Cerebellum (tissue), 5 donors: ENCODE data around the gene C2CD2.

GRCh38 chr21:41432238-41432527, 6.1 kb downstream of the MX1 start:
- PRO-cap, 3 experiments: no peak in any of the 3 experiments
- RAMPAGE, long total RNA: no peak

GRCh38 chr21:41468977-41470176, 38.6 kb downstream of the TMPRSS2 start:
- PRO-cap, 3 experiments: no peak in any of the 3 experiments
- RAMPAGE, long total RNA: no peak

DNA sequence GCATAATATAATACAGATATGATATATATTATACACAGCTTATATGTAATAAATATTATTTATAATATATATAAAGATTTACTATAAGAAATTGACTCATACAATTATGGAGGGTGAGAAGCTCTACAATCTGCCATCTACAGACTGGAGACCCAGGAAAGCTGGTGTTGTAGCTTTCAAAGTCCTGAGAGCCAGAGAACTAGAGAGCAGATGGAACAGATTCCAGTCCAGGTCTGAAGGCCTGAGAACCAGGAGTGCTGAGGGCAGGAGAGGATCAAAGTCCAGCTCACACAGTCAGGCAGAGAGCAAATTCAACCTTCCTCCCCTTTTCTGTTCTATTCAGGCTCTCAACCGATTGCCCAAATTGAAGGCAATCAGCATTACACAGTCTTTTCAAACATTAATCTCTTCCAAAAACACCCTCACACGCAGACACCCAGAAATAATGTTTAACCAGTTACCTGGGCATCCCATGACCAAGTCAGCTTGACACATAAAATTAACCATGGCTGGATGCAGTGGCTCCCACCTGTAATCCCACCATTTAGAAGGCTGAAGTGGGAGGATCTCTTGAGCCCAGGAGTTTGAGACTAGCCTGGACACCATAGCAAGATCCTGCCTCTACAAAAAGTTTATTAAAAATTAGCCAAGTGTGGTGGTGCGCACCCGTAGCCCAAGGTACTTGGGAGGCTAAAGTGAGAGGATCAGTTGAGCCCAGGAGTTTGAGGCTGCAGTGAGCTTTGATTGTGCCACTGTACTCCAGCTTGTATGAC, 2.6 kb upstream of the TMPRSS2 start:
- PRO-cap, 3 experiments: no peak in any of the 3 experiments
- RAMPAGE, long total RNA: no peak

DNA sequence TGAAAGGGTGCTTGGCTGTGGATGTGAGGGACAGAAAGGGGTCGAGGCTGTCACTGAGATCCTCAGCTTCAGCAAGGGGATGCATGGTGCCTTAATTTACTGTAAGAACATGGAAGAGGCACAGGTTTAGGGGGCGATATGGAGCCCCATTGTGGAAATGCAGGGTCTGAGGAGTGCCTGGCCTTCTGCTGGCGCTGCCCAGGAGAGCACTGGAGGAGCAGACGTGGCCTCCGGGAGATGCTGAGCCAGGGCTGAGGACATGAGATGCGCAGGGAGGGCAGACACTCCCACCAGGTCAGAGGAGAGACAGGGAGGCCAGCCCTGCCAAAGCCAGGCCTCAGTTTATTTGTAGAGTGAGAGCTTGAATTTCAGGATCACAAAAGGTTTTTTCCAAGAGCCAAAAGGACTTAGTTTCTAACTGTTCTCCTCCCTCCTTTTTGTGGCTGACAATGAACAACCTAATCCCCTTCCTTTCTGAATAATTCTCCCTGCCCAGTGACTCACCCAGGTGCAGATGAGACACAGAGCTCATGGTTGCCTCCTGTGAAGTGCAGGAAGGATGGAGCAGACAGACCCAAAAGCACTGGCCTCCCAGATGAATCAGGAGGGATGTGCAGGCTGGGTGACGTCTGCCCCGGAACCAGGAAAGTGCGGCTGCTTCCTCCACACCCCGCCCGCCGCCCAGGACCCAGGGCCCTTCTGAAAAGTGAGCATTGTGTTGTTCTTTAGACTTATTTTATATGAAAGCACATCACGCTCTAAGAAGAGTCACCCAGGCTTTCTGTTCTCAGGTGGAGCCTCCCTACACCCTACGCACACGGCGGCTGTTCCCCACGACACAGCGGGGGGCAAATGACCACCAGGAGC, 73.0 kb upstream of the TMPRSS2 start:
- PRO-cap, 3 experiments: no peak in any of the 3 experiments
- RAMPAGE, long total RNA: no peak

DNA sequence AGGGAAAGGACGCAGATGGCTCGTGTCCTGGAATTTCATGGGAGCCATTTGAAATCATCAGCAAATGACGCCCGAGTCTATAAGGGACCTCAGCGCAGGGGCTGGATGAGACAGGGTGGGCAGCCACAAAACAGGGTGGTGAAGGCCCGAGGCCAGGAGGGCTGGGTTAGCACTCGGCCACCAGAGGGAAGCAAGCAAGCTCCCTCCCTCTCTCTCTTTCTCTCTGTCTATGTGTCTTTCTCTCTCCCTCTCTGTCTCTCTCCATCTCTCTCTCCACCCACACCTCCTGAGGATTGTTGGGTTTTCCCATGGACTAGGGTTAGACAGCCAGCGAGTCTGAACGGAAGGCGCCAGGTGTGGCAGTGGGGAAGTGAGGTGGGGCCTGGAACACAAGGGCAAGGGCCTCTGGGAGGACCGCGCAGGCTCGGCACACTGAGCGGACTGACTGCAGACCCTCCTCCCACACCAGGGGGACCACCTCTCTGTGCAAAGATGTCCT, 73.7 kb upstream of the TMPRSS2 start:
- PRO-cap, 3 experiments: no peak in any of the 3 experiments
- RAMPAGE, long total RNA: no peak

GRCh38 chr21:41712684-41713185, 54.1 kb downstream of the RIPK4 start:
- PRO-cap, 3 experiments: no peak in any of the 3 experiments
- RAMPAGE, long total RNA: no peak

DNA sequence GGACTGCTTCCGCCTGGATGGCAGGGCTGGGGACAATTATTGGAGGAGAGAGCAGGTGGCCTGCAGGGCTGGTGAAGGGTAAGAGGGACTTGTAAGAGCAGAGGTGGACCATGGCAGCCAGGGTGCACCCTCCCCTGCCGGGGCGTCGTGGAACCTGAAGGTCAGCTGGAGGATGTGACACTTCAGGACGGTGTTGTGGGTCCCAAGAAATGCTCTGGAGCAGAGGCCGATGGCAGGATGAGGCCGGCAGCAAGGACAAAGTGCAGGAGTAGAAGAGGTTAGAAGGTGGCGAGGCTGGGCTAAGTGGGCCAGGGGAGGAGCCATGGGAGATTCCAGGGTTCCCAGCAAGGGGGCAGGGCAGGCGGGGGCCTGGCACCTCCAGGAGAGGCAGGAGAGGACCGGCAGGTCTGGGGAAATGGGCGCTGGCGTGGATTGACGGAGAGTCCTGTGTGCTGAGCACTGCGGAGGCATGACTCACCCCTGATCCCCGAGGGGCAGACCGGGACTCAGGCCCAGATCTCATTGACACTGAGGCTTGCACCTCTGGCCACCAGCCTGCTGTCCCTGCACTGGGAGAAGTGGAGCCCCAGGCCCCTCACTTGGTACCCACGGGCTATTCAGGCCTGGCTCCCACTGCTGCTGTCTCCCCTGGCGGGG, 40.0 kb downstream of the RIPK4 start:
- PRO-cap, 3 experiments: no peak in any of the 3 experiments
- RAMPAGE, long total RNA: no peak

DNA sequence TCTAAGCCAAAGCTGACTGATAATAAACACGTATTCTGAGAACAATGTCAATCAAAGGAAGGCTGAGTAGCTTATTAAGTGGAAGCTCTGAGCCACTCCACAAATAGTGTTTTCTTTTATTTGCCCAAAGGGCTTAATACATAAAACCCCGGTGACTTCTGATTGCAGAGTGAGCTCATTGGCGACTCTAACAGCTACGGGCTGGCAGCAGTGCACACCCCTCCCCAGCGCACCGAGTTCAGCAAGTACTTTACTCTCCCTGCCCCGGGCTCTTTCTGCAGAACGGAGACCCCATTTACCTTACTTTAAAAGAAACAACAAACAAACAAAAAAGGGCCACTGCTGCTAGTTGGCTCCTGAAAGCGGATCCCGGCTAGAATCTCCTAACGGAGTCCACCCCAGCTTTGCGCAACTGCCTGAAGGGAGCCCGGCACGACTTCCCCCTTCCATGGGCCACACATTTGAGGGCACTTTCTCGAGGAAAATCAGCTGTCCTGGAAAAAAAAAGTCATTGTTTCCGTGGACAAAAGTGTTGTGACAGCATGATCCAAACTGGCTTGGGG, 5.1 kb downstream of the RIPK4 start:
- PRO-cap, 3 experiments: no peak in any of the 3 experiments
- RAMPAGE, long total RNA: no peak

- PRO-cap, 3 experiments: no peak in any of the 3 experiments
- RAMPAGE, long total RNA: no peak
Observed at GRCh38 chr21:41764529-41765196, 2.2 kb downstream of the RIPK4 start.

GRCh38 chr21:41765852-41766846, 703 bp downstream of the RIPK4 start:
- PRO-cap, 3 experiments: no peak in any of the 3 experiments
- RAMPAGE, long total RNA: no peak

DNA sequence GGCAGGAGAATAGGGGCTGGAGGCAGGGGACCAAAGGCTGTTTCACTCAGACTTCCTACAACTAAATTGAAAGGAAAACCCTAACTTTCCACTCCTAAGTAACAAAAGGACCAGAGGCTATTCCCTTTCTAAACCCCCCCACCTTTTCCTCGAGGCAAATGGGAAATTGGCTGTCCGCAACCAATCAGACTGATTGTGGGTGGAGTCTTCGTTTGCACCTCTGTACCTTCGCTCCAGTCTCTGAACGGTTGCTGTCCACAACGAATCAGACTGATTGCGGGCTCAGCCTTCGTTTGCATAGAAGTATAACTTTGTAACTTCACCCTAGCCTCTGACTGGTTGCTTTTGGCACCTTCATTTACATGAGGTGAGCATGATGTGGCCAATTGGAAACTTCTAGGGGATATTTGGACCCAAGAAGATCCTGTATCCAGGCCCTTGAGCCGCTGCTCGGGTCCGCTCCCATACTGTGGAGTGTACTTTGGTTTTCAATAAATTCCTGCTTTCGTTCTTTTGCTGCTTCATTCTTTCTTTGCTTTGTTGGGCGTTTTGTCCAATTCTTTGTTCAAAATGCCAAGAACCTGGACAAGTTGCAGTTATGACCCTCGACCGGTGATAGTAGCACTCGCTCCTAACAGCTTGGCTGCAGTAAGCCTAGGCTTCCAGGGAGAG, 12.5 kb upstream of the RIPK4 start:
- PRO-cap, 3 experiments: no peak in any of the 3 experiments
- RAMPAGE, long total RNA: no peak

DNA sequence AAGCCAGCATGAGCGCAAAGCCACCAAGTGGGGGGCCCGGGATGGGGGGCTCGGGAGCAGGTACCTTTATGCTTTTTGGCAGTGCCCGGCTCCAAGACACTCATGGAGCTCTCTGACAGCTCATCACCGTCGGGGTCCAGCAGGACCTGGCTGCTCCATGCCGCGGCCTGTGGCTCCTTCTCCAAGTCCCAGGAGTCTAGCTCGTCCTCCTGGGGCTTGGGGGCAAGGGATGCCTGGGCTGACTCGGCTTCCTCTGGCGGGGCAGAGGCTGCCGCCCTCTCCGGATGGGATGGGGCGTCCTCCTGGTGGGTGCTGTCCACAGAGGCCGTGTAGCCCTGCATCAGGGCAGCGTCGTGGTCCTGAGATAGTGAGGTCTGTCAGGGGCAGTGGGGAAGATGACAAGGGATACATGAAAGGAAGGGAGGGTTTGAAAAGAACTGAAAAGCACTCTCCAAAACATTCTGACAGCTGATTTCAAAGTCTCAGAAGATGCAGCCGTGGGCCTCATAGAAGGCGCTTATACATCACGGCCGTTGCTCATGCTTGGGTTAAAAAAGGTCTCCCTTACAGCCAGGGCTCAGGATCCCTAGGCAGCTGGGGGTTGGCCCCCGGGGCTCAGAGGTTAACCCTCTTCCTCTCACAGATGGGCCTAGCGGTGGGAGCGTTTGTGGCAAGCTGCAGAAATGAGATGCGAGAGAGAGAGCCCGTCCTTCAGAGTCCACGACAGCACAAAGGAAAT, 20.0 kb upstream of the PRDM15 start:
- PRO-cap, 3 experiments: no peak in any of the 3 experiments
- RAMPAGE, long total RNA: no peak

DNA sequence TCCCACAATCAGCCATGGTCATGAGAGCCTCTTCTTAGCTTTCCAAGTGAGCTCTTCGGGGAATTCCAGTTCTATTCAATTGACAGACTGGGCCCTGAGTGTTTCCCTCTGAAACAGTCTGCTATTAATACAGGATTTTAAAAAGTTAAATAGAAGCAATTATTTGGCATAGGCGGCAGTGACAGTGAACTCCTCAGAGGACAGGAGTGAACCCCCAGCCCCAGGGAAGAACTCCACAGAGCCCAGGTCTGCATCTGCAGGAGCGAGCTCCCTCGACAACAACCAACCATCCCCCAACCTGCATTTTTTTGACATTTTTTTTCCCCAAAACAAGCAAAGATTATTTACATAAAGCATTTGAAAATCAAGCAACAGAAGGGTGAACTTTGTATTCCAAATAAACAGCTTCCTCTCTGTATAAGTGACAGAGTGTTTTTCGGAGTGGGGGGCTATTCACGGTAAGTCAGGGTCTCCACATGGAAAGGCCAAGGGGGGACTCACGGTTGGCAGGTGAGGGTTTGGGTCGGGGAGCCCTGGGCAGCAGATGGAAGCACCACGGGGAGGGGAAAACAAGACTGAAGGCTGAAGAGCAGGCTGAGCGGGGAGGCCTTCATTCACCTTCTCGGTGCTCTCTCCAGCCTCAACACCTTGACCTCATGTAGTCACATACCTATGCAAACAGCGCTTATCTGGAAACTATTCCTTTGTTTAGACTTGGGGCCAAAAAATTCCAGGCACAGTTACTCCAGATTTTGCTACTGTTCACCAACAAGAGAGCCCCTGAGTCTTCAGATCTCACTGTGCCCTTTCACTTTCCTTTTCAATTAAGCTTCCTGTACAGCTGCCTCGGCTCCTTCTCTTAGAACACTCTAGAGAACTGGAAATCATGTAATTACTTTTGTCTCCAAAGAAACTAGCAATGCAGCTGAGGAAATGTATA, 27.6 kb downstream of the C2CD2 start:
- PRO-cap, 3 experiments: no peak in any of the 3 experiments
- RAMPAGE, long total RNA: no peak

- PRO-cap, 3 experiments: peak in 3 of 3 experiments; most common minus-strand start chr21:41953996 (in 2)
- RAMPAGE, long total RNA: no peak
Observed at GRCh38 chr21:41953577-41954805, at the start of gene C2CD2. Gene C2CD2 (minus strand): TSS chr21:41954018.

GRCh38 chr21:41973390-41973797, 19.6 kb upstream of the C2CD2 start:
- PRO-cap, 3 experiments: no peak in any of the 3 experiments
- RAMPAGE, long total RNA: no peak

- PRO-cap, 3 experiments: no peak in any of the 3 experiments
- RAMPAGE, long total RNA: no peak
Observed at GRCh38 chr21:42006803-42007196, 3.4 kb downstream of the ZBTB21 start.

- PRO-cap, 3 experiments: peak in 3 of 3 experiments; most common plus-strand start chr21:42234912 (in 1); most common minus-strand start chr21:42234759 (in 3)
- RAMPAGE, long total RNA: no peak
Observed at GRCh38 chr21:42234342-42235557, 15.8 kb downstream of the ABCG1 start.

GRCh38 chr21:42235558-42236584, 16.9 kb downstream of the ABCG1 start:
- PRO-cap, 3 experiments: no peak in any of the 3 experiments
- RAMPAGE, long total RNA: no peak

DNA sequence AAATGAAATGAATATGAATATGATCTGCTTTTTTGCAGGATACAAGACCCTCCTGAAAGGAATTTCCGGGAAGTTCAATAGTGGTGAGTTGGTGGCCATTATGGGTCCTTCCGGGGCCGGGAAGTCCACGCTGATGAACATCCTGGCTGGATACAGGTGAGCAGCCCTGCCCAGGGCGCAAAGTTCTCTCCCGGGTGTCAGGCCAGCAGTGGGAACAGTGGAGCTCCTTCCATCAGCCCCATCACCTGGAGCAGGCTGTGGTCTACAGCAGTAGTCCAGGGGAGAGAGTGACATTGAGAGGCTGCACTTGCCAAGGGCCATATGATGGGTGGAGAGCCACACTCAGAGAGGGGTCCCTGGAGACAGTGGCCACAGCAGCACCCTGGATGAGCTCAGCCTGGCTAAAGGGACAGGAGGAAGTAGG, 44.2 kb downstream of the TFF3 start:
- PRO-cap, 3 experiments: no peak in any of the 3 experiments
- RAMPAGE, long total RNA: no peak

DNA sequence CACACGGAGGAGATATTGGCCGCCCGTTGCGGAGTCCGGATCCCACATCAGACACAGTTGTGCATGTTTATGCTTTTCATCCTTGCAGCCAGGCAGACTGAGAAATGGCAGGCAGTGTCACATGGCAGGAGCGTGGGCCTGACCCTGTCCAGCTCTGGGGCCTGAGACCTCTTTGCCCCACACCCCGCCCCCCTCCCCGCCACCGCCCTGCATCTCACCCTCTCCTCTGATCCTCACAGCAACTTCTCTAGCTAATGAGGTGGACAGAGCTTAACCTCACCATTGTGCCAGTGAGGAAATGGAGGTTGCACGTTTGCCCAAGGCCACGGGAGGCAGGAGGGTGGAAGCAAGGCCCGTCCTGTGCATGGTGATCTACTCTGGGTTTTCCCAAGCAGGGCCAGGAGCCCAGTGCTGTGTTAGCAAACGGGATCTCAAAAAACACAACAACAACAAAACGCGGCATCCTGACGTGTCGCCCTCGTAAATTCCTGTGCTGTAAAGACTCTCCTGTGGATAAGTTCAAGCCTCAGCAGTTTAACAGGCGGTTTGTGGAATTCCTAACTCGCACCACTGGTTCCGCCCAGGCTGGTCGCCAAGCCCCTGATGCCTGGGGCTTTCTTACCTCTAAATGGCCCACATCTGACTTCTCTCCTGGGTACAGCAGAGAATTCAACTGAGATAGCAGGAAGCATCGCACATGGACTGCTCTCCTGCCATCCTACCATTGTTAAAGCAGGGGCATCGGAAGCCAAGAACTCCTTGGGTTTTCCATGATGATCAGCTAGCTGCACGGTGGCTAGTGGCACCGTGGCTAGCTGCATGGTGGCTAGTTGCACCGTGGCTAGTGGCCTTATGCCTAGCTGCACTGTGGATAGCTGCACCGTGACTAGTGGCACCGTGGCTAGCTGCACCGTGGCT, 39.1 kb downstream of the TFF3 start:
- PRO-cap, 3 experiments: no peak in any of the 3 experiments
- RAMPAGE, long total RNA: no peak